Thoracic aorta (tissue), 1 donor: ENCODE results near the gene DZIP1.

GRCh38 chr13:94859236-94859768, 147.0 kb upstream of the SOX21 start:
- RAMPAGE, long total RNA: no peak

GRCh38 chr13:95193375-95193929, 107.8 kb downstream of the ABCC4 start:
- RAMPAGE, long total RNA: no peak

- RAMPAGE, long total RNA: no peak
These were observed 61.4 kb downstream of the ABCC4 start for GRCh38 chr13:95239753-95240269.

DNA sequence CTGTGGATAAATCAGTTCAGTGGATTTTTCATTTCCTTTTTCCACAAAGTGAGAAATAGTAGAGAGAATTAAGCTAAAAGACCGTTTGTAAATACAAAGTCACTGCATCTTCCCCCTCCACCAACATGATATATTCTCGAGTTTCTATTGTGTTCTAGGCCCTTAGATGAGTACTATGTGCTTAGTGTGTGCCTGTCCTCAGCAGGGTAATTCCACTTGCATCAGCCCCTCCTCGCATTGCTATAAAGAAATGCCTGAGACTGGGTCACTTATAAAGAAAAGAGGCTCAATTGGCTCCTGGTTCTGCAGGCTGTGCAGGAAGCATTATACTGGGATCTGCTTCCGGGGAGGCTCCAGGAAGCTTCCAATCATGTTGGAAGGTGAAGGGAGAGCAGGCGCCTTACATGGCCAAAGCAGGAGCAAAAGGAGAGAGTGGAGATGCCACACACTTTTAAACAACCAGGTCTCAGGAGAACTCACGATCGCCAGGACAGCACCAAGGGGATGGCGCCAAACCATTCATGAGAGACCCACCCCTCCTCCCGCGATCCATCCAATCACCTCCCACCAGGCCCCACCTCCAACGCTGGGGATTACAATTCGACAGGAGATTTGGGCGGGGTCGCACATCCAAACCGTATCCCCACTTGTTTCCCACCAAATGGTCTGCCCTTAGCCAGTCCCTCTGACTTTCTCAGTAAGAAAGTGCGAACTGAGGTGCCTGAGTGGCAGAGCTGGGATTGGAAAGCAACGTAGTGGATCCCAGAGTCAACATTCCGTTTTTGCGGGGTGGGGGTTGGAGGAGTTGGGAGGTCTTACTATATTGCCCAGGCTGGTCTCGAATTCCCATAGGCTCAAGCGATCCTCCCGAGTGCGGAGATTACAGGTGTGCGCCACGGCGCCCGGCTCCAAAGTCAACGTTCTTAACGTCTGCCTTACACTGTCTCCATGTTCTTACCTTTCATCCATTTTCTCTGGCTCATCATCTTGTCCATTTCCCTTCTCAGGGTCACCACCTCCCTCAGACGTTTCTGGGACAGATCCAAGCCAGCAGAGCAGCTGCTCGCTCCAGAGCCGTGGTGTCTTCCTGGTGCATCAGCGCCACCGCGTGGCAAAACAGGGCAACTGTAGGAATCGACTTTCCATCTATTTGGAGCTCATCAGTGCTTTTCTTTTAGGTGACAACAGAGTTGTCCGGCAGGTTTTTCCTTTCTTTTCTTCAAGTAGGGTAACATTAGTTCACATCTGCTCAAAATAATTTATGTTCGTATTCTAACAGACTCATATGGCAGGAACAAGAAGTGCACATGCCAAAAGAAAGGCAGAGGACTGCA, 102.6 kb upstream of the ABCC4 start:
- RAMPAGE, long total RNA: no peak

GRCh38 chr13:95530334-95530768, 22.2 kb upstream of the CLDN10 start:
- RAMPAGE, long total RNA: no peak

DNA sequence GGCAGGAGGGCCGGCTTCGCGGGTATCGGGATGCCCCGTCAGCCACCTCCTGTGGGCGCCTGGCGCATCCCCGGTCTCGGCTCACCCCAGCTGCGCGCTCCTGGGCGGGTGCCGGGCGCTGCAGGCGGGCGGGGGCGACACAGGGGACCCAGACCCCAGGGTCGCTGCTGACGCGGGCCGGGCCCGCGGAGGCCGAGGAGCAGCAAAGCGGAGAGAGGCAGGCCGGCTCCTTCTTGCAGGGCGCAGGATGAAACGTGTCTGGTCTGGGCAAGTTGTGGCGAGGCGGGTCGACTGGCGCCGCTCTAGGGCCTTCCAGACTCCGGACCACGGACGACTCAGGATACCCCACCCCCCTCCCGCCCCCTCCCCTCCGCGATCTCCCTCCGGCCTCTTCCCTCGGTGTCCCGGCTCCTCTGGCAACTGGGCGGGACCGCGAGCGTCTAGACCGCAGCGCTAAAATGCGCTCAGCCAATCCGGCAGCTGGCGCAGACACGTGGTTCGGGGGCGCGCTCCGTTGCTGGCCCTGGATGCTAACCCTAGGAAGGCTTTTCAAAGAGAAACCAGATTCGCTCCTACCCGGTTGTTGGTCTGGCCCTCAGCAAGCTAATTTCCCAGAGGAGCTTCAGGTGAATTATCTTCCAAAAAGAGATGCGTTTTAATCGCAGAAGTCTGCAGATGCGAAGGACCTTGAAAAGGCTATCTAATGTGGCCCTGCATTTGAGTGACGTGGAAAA, at the start of gene DZIP1:
DZIP1 (minus strand) TSS at position 415 of the 734 bp plus-strand sequence.
- RAMPAGE, long total RNA: no peak

DNA sequence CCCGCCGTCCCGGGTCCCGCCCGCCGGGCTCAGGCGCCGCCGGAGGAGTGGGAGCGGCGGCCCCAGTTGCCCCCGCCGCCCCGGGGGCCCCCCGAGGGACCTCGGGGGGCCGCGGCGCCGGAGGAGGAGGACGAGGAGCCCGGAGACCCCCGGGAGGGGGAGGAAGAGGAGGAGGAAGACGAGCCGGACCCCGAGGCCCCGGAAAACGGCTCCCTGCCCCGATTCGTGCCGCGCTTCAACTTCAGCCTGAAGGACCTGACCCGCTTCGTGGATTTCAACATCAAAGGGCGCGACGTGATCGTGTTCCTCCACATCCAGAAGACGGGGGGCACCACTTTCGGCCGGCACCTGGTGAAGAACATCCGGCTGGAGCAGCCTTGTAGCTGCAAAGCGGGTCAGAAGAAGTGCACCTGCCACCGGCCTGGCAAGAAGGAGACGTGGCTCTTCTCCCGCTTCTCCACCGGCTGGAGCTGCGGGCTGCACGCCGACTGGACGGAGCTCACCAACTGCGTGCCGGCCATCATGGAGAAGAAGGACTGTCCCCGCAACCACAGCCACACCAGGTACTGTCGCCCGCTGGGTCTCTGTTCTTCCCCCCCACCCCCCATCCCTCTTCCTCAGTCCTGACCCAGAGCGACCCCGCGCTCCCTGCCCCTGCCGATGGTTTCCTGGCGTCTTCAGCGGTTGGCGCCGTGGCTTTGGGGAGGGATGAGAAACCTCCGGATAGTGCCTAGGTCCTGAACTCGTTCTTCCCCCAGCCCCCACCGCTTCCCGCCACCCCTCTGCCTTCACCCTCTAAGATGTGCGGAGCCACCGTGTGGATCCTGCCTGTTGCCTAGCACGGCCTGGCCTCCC, 1.3 kb downstream of the HS6ST3 start:
- RAMPAGE, long total RNA: no peak

GRCh38 chr13:97116643-97117307, 105.4 kb upstream of the MBNL2 start:
- RAMPAGE, long total RNA: no peak

GRCh38 chr13:97230240-97230768, 8.2 kb downstream of the MBNL2 start:
- RAMPAGE, long total RNA: no peak

DNA sequence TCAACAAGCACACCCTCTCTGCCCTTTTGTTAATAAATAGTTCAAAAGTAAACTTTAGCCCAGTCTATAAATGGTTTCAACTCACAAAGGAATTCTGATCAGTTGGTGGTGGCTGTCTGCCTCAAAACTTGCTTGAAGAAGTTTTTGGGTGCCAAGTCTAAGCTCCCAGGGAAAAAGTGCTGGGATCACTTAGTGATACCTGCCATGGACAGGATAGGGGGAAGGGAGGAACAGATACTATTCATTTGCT, 22.9 kb downstream of the MBNL2 start:
- RAMPAGE, long total RNA: no peak

- RAMPAGE, long total RNA: no peak
These were observed 54.8 kb downstream of the MBNL2 start for GRCh38 chr13:97276794-97277407.

DNA sequence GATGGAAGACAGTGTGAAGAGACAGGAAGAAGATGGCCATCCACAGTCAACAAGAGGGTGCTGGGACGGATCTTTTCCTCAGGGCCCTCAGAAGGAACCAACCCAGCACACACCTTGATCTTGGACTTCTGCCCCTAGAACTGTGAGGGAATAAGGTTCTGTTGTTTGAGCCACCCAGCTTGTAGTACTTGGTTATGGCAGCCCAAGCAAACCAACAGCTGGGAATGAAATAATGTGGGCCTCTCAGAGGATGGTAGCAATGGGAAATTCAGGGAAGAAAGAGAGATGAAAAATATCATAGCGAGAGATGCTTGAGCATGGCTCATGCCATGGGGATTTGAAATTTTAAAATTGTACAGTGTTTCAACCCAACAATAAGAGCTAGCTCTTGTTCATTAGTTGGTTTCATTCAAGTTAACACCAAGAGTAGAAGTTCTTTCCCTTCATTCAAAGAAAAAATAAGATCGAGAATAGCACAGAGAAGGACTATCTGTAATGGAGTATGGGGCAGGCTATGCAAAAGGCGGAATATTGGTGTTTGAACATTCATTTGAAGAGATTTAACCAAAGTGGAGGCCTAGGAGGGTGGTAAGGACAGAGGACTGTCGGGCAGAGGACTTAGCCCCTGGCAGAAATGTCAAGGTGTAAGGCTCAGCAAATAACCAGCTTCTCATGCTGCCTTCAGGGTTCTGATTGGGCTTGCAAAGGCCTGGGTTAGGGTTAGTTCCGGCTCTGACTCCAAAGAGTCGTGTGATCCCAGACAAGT, 87.5 kb downstream of the MBNL2 start:
- RAMPAGE, long total RNA: no peak

- RAMPAGE, long total RNA: no peak
These were observed 66.0 kb downstream of the IPO5 start for GRCh38 chr13:98019453-98019970.

- RAMPAGE, long total RNA: no peak
These were observed 11.6 kb upstream of the RNF113B start for GRCh38 chr13:98188610-98189105.

- RAMPAGE, long total RNA: no peak
These were observed 130.5 kb upstream of the RNF113B start for GRCh38 chr13:98307426-98308123.

DNA sequence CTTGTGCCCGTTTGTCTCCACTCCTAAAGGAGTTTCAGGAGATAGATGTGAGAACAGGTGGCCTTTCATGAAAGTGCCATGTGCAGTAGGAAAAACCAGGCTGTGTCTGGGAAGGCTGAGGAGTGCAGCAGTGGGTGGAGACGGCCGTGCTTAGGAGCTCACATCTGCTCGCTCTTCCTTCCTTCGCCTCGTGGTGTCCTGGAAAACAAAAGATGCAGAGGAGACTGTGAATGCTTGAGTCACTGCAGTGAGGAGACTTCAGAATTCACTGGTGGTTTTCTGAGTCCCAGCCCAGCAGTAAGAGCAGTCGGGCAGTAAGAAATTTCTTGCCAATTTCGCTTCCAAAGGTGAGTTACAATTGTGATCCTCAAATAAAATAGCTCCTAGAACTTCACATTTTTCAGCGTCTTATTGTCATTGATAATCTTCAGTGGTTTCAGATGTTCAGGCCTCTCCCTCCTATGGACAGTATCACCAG, 138.5 kb upstream of the RNF113B start:
- RAMPAGE, long total RNA: no peak

DNA sequence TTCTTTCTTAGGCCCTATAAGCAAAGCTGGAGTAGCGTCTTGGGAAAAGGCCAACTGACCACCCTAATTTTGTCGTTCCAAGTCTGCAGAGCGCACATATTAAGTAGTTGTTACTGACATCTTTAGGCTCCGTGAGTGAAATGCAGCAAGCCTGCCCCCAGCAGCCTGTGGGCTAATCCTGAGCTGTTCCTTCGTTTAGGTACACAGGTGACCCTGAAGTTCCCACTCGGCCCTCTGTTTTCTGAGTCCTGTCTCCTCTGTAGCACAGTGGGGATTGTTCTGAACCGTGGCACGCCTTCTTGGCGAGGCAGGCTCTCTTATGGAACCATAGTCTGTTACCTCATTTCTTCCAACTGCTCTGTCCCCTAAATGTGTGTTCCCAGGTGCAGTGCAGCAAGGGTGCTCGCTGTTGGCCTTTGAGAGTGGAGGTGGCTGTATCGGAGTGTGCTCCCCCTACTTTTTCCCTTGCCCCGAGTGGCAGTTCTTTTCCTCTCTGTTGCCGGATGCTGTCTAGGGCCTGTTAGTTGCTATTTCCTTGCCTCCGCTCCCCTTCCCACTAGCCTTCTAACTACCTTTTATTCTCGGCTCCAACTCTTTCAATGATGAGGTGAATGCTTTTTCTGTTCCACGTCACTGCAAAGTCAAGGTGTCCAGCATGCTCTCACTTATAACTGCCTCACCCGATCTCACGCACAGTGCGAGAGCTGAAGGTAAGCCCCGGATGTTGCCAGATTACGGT, 170.3 kb downstream of the STK24 start:
- RAMPAGE, long total RNA: no peak

DNA sequence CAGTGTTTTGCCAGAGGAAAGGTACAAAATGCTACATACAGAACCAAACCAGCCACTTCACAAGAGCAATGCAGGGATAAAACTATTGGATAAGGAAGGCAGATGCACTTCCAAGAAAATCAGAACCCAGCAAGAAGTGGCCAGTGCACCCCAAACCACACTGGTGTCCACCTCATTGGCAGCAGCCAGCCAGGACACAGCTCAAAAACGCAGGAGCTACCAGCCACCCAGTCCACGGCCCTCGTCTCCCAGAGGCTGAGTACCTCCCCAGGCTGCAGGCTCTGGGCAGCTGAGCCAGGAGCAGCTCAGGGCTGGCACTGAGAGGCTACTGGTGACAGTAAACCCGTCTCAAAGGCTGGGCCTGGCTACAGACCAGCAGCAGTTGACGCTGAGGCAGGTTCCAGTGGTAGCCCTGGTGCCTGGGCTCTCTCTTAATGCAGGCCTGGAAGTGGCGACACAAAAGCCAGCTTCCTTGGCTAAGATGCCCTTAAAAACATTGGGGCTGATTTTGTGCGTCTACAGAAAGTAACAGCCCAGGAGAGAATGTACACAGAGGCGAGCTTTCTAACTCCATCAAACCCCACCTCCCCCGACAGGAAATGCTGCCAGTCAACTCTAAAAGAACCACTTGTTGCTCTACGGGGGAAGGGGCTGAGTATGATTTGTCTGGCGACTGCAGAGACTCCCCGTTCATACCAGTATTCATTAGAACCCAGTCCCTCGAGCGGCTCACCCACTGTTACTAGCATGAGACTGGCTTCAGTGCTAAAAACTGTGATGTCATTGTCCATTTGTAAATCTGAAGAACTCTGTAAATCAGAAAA, 126.3 kb downstream of the STK24 start:
- RAMPAGE, long total RNA: no peak

- RAMPAGE, long total RNA: no peak
These were observed 68.3 kb downstream of the STK24 start for GRCh38 chr13:98508713-98508978.

- RAMPAGE, long total RNA: no peak
These were observed 64.3 kb downstream of the STK24 start for GRCh38 chr13:98512488-98513173.